Cardiac muscle cell (in vitro differentiated cells and primary cell): ENCODE data around the gene BCL11B.

DNA sequence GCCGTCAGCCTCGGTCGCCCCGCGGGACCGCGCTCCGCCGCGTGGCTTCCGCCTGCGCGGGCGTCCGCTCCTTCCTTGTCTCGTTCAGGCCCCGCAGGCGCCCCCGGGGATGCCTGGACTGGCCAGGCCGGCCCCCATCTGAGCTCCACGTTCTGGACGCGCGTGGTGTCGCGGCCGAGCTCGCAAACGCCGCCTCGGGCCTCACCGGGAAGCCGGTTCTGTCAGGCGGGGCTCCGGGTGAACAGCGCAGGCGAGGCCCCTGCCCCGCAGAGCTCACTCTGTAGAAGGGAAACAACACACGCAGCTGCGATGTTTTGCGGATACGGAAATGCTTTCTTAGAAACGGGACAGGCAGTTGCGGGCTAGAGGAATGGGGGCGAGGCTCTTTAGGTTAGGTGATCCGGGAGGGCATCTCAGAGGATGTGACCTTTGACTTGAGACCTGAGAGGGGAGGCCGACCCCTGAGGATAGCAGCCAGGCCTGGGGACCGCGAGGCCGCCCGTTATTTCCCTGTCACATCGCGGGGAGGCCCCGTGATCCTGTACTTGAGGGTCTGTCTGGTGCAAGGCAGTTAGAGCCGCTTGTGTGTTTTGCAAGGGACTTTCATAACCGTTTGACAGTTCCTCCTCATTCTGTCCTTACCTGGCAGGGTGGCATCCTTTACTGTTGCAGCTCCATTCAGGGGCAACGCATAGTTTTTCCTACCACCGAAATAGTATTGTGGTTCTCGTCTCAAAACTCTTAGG is 569 bp downstream of the VRK1 start:
- RAMPAGE, long total RNA, result no peak
- RRBS, result under 1% methylated on average over 16 of the region's 59 CpGs

DNA sequence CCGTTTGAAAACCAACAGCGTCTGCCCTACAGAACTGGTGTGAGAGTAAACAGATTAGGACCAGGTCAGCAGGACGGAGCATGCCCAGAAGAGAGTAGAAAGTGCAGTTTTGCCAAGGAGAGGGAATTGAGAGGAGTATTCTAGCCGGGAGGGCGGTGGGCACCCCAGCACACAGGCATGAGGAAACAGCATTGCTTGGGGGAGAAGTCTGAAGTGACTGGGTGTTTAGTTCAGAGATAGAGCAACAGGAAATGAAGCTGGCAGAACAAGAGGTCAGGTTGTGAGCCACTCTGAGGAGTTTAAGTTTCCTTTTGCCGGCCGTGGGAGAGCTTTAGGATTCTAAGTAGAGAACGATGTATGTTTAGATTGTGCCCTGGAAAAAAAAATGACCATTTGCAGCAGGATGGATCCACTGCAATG is 927.2 kb downstream of the VRK1 start:
- RAMPAGE, long total RNA, result no peak
- RRBS, result no CpG with 5 or more reads among the region's 8 CpGs

- RAMPAGE, long total RNA, result no peak
- RRBS, result no CpG with 5 or more reads among the region's 3 CpGs
Observed at GRCh38 chr14:97993727-97994267, 1196.6 kb downstream of the VRK1 start.

GRCh38 chr14:98818097-98818413 is 453.9 kb downstream of the BCL11B start:
- RAMPAGE, long total RNA, result no peak
- RRBS, result no CpG with 5 or more reads among the region's 6 CpGs

DNA sequence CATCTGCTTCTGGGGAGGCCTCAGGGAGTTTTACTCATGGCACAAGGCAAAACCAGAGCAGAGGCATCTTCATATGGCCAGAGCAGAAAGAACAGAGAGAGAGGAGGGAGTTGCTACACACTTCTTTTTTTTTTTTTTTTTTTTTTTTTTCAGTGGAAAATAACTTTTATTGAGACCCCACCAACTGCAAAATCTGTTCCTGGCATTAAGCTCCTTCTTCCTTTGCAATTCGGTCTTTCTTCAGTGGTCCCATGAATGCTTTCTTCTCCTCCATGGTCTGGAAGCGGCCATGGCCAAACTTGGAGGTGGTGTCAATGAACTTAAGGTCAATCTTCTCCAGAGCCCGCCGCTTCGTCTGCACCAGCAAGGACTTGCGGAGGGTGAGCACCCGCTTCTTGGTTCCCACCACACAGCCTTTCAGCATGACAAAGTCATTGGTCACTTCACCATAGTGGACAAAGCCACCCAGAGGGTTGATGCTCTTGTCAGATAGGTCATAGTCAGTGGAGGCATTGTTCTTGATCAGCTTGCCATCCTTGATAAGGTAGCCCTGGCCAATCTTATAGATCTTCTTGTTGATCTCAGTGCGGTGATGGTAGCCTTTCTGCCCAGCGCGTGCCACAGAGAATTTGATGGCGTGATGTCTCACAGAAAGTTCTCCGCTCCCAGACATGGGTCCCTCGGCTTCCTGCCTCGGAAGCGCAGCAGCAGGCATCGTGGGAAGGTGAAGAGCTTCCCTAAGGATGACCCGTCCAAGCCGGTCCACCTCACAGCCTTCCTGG is 299.1 kb downstream of the BCL11B start:
- RAMPAGE, long total RNA, result no peak
- RRBS, result no CpG with 5 or more reads among the region's 18 CpGs

- RAMPAGE, long total RNA, result no peak
- RRBS, result 3% methylated on average over 36 of the region's 78 CpGs
Observed at GRCh38 chr14:99245760-99246653, 26.0 kb downstream of the BCL11B start.

DNA sequence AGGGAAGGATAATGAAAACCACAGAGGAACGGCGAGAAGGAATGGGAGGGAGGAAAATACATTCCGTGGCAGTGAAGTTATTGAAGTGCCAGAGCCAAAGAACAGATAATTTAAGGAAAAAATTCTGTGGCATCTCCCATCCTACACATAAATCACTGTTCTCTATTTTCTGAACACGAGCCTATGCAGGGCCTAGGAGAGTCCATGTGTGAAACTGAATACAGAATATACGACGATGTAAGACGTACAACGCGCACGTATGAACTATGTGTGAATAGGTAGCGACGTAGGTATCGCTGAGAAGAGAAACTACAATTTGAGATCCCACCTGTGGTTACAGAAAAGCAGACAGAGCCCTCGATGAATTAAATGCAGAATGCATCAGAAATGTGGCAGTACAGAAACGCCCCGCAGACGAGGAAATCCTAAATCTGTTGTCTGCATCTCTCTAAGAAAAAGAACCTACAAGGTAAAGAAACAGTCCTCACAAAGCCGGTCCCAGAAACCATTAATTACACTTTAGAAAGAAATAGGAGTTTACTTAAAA is 12.7 kb downstream of the BCL11B start:
- RAMPAGE, long total RNA, result no peak
- RRBS, result no CpG with 5 or more reads among the region's 18 CpGs

DNA sequence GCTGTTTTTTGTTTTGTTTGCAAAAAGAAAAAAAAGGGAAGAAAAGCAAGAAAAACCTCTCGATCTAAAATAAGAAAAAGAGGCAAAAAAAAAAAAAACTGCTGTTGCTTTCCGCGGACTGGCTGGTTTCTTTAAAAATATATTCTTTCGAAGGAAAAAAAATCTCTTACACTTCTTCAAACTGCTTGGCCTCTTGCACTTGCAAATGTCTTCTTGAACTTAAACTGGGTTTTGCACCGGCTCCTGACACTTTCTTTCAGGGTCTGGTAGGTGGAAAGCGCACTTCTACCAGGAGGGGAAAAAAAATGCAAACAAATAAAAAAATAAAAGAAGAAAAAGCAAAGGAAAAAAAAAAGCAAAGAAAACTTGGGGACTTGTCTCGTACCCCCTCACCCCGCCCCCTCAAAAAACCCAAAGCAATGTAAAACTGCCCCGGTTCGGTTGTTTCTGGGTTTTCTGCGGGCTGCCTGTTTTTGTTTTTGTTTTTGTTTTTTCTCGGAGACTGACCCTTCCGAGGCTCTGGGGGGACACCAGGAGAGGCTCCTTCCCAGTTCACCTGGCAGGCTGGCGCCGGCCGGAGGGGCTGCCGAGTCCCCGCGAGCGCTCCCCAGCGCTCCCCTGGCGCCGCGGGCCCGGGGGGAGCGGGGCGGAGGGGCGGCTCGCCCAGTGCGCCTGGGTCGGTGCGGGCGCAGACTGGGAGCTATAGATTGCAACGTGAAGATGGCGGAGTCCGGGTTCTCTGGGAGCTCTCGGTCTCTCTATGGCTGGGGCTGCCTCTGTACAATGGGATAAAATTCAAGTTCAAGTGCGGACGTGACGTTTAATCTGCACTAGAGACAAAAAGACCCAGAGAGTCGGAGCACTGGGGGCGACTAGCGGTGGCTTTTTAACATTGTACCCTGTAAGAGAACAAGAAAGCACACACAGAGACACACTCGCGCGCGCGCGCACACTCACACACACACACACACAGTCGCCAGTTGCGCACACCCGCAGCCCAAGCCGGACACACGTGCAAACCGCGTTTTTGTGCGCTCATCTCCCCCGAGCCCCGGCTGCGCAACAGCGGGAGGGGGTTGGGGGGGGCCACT is at the start of gene BCL11B:
Gene BCL11B (minus strand): TSS at position 766 of the 1,091 bp plus-strand sequence.
- RAMPAGE, long total RNA, result no peak
- RRBS, result 2% methylated on average over 24 of the region's 61 CpGs

GRCh38 chr14:99360748-99361471 is 88.9 kb upstream of the BCL11B start:
- RAMPAGE, long total RNA, result no peak
- RRBS, result no CpG with 5 or more reads among the region's 18 CpGs

DNA sequence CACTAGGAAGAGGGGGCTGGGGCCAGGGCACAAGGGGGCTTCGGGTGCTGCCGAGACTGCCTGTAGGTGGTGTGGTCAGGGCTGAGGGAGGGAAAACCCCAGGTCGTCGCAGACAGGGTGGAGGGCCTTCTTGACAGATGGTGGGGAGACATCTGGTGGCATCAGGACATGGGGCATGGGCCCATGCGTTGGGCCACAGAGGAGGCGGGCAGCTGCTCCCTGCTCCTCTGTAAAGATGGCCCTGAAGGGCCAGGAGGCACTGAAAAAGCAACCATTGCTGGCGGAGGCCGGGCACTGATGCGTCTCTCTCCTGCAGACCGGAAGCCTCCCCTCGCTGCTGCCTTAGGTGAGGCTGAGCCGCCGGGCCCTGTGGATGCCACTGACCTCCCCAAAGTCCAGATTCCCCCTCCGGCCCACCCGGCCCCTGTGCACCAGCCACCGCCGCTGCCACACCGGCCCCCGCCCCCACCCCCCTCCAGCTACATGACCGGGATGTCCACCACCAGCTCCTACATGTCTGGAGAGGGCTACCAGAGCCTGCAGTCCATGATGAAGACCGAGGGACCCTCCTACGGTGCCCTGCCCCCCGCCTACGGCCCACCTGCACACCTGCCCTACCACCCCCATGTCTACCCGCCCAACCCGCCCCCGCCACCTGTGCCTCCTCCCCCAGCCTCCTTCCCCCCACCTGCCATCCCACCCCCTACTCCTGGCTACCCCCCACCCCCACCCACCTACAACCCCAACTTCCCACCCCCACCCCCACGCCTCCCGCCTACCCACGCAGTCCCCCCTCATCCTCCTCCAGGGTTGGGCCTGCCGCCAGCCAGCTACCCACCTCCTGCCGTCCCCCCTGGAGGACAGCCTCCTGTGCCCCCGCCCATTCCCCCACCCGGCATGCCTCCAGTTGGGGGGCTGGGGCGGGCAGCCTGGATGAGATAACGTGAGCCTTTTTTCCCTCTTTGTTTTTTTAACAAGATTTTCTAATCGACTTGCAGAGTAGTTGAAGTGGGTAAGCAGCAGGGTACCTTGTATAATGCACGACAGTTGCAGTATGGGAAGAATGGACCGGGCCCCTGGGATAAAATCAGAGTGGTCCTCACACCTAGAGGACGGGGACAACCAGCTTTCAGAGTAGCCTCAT is 29.0 kb downstream of the CCNK start:
- RAMPAGE, long total RNA, result no peak
- RRBS, result 77% methylated on average over 5 of the region's 40 CpGs

- RAMPAGE, long total RNA, result no peak
- RRBS, result no CpG with 5 or more reads among the region's 10 CpGs
Observed at GRCh38 chr14:99538226-99538702, 57.1 kb downstream of the CCNK start.

DNA sequence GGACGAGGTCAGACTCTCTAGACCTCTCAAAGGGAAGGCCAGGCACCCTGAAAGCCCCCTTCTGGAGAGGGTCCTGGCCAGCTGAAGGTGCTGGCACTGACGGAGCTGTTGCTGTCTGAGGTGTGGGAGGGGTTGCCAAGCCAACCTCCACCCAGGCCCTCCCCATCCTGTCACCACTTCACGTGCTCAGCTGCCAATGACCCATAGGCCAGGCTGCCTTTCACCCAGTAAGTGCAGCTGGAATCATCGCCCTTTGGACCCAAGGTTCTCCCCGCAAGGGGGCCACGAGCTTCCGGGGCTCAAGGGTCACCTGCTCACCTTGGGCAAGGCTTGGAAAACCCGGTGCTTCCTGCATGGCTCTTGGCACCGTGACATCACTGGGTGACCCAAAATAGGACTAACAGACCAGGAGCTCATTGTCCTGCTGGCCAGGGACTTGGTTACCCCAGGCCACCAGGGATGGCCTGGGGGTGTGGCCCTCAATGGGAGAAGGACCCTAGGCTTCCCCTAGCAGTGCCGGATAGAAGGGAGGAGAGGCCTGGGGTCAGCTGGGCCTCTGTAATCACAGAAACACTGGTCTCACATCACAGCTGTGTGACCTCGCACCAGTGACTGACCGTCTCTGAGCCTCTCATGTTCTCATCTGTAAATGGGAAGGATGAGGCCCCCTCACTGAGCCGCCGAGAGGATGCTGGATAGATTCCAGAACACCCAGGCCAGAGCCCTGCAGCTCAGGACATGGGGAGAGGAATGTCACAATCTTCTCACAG is 51.3 kb downstream of the CCDC85C start:
- RAMPAGE, long total RNA, result no peak
- RRBS, result 86% methylated on average over 1 of the region's 14 CpGs

- RAMPAGE, long total RNA, result no peak
- RRBS, result no CpG with 5 or more reads among the region's 12 CpGs
Observed at GRCh38 chr14:99570394-99570874, 33.6 kb downstream of the CCDC85C start.

DNA sequence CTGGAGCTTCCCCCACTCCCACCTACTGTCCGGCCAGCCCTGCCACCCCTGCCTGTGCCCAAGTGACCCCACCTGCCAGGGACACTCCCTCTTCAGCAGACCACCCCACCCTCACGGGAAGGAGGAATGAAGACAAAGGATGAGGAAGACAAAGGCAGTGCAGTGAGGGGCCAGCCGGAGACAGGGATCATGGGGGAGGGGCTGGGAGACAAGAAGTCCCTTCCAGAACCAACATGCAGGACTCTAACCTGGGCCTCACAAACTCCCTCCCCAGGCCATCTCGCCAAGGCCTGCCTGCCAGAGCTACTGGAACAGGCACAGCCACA is 33.0 kb downstream of the CCDC85C start:
- RAMPAGE, long total RNA, result no peak
- RRBS, result no CpG with 5 or more reads among the region's 4 CpGs

DNA sequence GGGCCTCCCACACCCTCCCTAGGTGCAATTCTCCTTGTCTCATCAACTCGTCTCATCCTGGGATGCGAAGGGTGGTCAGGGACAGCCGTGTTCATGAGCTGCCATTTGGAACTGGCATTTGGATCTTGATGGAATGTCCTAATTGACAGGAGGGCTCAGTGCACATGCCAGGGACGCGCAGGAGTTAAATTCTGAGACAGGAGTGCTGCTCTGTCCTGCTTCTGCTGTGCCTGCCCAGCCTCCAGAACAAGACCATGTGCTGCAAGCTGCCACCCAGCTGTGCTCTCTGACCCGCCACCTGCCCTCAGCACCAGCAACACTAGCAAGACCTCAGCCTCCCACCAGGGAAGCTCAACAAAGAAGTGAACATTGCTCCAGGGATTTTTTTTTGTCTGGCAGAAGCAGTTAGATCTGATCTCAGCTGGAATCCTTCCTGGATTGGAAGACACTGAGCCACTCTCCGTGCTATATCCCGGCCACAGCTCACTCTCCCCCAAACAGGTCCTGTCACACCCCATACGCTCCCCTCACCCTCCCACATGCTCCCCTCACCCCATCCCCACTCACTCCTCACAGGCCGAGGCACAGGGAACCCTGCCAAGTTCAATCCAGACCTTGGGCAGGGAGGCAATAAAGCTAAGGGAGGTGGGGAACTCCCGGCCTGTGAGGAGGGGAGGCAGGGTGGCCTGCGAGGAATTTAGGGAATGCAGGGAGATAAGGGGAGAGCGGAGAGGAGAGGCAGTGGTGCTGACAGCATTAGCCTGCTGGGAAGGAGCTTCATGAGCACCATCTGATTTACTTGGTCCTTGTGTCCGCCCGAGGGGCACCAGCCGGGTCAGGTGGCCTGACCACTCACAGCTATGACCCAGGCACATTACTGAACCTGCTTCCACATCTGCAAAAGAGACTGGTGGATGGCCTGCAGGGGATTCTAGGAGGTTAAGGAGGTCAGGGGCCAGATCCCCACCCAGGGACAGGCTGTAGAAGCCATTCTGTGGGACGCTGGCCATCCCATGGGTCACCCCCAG is 29.8 kb downstream of the CCDC85C start:
- RAMPAGE, long total RNA, result no peak
- RRBS, result no CpG with 5 or more reads among the region's 17 CpGs

GRCh38 chr14:99576173-99576890 is 27.7 kb downstream of the CCDC85C start:
- RAMPAGE, long total RNA, result no peak
- RRBS, result no CpG with 5 or more reads among the region's 10 CpGs

DNA sequence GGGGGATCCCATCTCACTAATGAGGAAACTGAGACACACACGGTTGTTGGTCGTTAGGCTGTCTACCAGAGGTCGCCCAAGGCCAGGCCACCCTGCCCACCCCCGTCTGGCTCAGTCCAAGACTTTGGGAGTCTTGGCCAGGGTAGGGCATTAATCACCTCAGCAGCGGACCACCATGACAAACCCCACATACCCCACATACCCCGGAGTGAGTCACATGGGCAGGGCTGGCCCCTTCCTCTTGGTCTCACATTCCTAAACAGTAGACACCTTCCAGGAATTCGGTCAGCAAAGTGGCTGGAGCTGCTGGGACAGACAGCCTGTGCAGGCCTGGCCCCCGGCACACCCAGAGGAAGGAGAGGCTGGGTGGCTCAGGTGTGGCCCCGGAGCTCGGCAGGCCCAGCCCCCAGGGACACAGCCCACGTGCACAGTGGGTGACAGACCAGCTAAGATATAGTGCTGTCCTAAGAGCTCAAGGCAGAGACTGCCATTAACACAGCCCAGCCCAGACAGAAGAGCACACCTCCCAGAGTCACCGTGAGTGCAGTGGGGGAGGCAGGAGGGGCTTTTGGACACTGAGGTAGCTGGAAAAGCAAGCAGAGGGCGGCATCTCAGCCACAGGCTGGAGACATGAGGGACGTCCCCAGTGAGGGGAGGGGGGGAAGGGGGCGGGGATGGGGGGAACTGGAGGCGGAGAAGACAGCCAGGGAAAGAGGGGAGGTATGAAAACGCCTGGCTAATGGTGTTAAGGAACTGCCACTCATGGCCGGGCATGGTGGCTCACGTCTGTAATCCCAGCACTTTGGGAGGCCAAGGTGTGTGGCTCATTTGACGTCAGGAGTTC is 24.0 kb downstream of the CCDC85C start:
- RAMPAGE, long total RNA, result no peak
- RRBS, result 15% methylated on average over 2 of the region's 20 CpGs

GRCh38 chr14:99590558-99591443 is 13.2 kb downstream of the CCDC85C start:
- RAMPAGE, long total RNA, result no peak
- RRBS, result no CpG with 5 or more reads among the region's 24 CpGs

- RAMPAGE, long total RNA, result no peak
- RRBS, result no CpG with 5 or more reads among the region's 3 CpGs
Observed at GRCh38 chr14:100065652-100066252, 530 bp downstream of the EVL start.

DNA sequence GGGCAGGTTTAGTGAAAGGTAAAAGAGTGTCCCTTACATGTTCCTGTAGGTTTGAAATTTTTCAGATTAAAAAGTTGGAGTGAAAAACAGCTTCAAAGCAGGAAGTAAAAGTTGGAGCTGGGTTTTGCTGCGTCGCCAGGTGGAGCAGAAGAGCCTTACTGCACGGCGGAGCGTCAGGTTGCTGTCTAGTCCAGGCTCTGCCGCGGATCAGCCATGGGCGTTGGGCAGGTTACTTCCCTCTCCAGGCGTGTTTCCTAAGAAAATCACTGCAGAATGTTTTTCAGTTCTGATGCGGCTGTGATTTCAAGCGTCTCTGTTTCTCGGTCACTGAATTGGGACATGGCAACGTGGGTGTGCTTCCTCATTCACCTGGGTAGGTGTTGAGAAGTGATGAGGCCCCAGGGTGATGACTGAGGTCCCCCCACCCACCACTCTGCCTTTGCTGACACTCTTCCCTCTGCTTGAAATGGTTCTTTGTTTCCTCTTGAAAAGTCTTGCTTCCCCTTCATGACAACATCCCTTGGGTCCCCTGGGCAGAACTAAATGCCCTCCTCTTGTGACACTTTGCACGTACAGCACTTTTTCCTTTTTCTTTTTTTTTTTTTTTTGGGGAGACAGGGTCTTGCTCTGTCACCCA is 7.6 kb downstream of the EVL start:
- RAMPAGE, long total RNA, result no peak
- RRBS, result no CpG with 5 or more reads among the region's 14 CpGs